Ovary (tissue), 7 donors: ENCODE results near the genes ZG16B and ZNF213.

DNA sequence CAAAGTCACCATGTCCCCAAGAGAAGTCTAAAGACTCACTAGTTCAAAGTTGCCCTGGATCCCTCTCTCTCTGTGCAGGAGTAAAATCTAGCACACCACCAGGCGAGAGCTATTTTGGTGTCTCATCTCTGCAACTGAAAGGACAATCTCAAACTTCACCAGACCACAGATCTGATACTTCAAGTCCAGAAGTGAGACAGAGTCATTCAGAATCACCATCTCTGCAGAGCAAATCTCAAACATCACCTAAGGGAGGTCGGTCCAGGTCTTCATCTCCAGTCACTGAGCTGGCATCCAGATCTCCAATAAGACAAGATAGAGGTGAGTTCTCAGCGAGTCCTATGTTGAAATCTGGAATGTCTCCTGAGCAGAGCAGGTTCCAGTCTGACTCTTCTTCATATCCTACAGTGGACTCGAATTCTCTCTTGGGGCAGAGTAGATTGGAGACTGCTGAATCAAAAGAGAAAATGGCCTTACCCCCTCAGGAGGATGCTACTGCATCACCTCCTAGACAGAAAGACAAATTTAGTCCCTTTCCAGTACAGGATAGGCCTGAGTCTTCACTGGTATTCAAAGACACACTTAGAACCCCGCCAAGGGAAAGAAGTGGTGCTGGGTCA, 11.2 kb downstream of the SRRM2 start:
- PRO-cap, 7 experiments: no peak in any of the 7 experiments
- RAMPAGE, long total RNA, 2 experiments: no peak in any of the 2 experiments

DNA sequence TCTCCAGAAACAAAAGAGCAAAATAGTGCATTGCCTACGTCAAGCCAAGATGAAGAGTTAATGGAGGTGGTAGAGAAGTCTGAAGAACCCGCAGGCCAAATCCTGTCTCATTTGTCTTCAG, 11.6 kb downstream of the SRRM2 start:
- PRO-cap, 7 experiments: no peak in any of the 7 experiments
- RAMPAGE, long total RNA, 2 experiments: no peak in any of the 2 experiments

DNA sequence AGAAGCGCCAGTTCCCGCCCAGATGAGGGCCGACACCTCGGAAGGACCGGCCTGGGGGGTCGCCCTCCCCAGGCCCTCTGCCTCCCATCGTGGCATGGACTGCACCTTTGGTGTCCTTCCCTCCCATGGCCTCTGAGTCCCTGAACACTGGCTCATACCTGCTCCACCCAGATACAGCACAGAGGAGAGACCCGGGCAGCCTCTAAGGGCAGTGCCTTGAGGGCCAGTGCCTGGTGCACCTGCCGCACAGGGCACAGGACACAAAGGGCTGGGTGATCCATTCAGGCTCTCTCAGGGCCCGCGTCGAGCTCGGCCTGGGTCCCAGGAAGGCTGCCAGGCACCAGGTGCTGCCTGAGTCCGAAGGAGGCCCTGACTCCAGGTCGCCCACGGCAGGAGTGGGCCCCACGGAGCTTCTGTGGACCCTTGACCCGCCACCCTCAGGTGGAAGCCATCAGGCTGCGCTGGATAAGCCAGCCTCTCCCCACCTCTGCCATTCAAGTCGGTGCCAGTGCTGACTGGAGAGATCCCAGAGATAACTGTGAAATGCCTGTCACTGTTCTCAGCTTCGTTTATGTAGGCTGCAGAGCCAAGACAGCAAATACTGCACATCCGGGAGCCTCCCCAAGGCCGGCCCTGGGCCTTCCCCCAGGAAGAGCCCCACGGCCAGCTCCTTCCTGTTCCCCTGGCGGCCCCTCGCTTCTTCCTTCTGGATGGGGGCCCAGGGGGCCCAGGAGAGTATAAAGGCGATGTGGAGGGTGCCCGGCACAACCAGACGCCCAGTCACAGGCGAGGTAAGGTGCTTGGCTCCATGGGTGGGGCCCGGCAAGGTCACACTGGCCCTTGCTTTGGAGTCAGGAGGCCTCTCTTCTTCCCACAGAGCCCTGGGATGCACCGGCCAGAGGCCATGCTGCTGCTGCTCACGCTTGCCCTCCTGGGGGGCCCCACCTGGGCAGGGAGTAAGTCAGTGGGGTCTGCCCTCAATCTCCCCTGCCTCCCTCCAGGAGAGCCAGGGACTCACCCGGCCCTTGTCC, at the start of gene ZG16B:
Gene ZG16B (plus strand): TSS at position 766 of the 1,031 bp plus-strand sequence.
- PRO-cap, 7 experiments: no peak in any of the 7 experiments
- RAMPAGE, long total RNA, 2 experiments: no peak in any of the 2 experiments

DNA sequence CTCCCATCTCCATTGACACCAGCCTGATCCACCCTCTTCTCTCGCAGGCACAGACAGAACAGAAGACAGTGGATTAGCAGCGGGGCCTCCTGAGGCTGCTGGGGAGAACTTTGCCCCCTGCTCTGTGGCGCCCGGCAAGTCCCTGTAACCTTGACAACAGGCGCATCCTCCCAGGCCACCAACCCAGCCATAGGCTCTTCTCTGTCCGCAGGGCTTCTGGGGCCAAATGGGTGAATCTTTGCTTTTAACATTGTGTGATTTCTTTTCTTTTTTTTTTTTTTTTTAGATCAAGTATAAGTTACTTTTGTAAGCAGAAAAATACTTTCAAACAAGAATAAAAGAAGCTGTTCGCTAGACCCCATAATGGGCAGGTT, 12.7 kb upstream of the FLYWCH1 start:
- PRO-cap, 7 experiments: no peak in any of the 7 experiments
- RAMPAGE, long total RNA, 2 experiments: no peak in any of the 2 experiments

GRCh38 chr16:2953608-2954295, 10.3 kb upstream of the KREMEN2 start:
- PRO-cap, 7 experiments: no peak in any of the 7 experiments
- RAMPAGE, long total RNA, 2 experiments: no peak in any of the 2 experiments

GRCh38 chr16:3027856-3028596, 4.2 kb downstream of the THOC6 start:
- PRO-cap, 7 experiments: peak in 3 of 7 experiments; most common plus-strand start chr16:3028433 (in 1); most common minus-strand start chr16:3028263 (in 3)
- RAMPAGE, long total RNA, 2 experiments: no peak in any of the 2 experiments

DNA sequence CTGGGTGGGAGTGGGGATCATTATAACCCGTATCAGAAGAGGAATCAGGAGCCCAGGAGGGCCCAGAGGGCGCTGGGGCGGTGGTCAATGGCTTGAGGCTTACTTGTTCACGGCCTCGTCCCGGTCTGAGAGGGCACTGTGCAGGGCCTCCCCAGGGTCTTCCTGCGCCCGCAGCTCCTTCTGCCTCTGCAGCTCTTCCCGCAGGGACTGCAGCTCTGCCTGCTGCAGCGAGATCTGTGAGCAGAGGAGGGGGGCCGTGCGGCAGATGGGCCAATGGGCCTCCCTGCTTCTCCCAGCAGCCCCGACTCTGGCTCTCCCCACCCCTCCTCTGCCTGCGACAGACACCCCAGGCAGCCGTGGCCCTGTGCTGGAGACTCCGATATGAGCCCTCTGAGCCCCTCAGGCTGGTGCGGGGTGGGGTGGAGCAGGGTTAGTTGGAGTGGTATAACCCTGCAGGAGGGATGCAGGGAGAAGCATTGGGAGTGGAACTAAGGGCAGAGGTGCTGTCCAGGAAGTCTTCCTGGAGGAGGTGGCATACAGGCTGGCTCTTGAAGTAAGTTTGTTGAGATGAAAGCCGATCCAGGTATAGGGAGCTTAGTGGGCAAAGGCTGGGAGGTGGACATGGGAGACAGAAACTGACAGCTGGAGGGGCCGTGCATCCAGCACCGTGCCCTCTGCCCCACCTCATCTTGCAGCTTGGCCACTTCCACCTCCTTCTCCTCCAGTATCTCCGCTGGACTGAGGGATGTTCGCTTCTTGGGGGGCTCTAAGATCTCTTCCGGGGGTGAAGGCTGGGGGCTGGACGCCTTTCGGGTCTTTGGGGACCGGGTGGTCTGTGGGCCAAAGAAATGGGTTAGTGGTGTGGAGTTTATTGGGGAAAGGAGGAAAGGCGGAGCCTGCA, 5.0 kb downstream of the THOC6 start:
- PRO-cap, 7 experiments: no peak in any of the 7 experiments
- RAMPAGE, long total RNA, 2 experiments: no peak in any of the 2 experiments

DNA sequence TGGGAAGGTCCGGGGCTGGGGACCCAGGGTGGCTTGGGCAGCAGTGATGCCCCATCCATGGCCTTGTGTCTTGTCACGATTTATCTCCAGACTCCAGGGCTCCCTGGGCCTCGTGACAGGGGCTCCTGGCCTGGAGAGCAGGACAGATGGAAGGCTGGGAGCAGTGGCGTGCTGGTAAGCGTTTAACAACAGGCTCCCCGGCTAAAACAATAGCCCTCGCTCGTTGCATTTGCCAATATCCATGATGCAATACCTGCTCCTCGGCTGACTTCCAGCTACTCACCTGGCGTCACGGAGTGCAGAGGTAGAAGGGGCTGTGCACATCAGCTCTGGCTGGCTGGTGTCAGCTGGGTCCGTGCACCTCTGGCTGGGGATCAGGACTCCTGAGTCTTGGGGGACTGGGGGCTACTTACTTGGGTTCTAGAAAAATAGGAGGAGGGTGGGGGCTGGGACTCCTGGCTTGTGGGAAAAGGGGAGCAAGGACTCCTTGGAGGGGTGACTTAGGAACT, 1.5 kb upstream of the BICDL2 start:
- PRO-cap, 7 experiments: no peak in any of the 7 experiments
- RAMPAGE, long total RNA, 2 experiments: no peak in any of the 2 experiments

- PRO-cap, 7 experiments: no peak in any of the 7 experiments
- RAMPAGE, long total RNA, 2 experiments: no peak in any of the 2 experiments
Measured at GRCh38 chr16:3054809-3055577, 8.6 kb downstream of the MMP25 start.

GRCh38 chr16:3070441-3070787, 5.0 kb downstream of the IL32 start:
- PRO-cap, 7 experiments: no peak in any of the 7 experiments
- RAMPAGE, long total RNA, 2 experiments: no peak in any of the 2 experiments

DNA sequence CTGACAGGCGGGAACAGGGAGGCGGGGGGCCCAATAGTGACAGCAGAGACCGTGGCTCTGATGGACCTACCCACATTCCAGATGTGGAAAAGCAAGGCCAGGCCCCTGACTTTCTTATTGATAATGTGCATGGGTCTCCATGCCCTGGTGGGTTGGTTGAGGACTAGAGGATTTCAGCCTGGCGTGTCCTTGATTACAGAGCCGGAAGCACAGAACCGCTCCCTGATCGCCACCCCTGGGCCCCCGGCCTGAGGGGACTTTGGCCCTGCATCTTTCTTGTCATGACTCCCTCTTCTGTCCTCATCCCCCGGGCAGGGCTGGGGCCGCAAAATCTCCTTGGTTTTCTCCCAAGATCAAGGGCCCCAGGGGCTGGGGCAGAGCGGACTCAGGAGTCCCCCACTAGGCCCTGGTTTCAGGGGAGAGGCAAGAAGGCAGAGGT, 12.7 kb downstream of the ZSCAN10 start:
- PRO-cap, 7 experiments: no peak in any of the 7 experiments
- RAMPAGE, long total RNA, 2 experiments: no peak in any of the 2 experiments

- PRO-cap, 7 experiments: peak in 7 of 7 experiments; most common plus-strand start chr16:3100389 (in 4); most common minus-strand start chr16:3100195 (in 7)
- RAMPAGE, long total RNA, 2 experiments: no peak in any of the 2 experiments
Measured at GRCh38 chr16:3099595-3100556, 782 bp upstream of the ZSCAN10 start.

GRCh38 chr16:3134953-3135582, at the start of gene ZNF213:
TSS of gene ZNF213 (plus strand) at chr16:3135029.
- PRO-cap, 7 experiments: peak in 7 of 7 experiments; most common plus-strand start chr16:3135029 (in 6)
- RAMPAGE, long total RNA, 2 experiments: no peak in any of the 2 experiments

- PRO-cap, 7 experiments: peak in 7 of 7 experiments; most common plus-strand start chr16:3157701 (in 6); most common minus-strand start chr16:3157483 (in 5)
- RAMPAGE, long total RNA, 2 experiments: no peak in any of the 2 experiments
Measured at GRCh38 chr16:3157065-3158095, 22.6 kb downstream of the ZNF213 start.

DNA sequence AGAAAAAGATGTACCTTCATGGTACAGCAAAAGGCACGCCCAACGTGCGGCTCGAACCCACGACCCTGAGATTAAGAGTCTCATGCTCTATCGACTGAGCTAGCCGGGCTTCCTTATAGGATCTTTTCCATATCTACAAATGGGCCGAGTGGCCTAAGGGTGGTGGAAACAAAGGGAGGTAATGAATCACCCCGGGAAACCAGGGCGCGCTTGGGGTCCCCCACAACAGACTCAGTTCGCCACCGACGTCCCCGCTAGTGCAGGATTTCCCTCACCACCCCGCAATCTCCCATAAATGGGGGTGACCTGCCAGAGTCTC, 45.6 kb downstream of the ZNF213 start:
- PRO-cap, 7 experiments: no peak in any of the 7 experiments
- RAMPAGE, long total RNA, 2 experiments: no peak in any of the 2 experiments

DNA sequence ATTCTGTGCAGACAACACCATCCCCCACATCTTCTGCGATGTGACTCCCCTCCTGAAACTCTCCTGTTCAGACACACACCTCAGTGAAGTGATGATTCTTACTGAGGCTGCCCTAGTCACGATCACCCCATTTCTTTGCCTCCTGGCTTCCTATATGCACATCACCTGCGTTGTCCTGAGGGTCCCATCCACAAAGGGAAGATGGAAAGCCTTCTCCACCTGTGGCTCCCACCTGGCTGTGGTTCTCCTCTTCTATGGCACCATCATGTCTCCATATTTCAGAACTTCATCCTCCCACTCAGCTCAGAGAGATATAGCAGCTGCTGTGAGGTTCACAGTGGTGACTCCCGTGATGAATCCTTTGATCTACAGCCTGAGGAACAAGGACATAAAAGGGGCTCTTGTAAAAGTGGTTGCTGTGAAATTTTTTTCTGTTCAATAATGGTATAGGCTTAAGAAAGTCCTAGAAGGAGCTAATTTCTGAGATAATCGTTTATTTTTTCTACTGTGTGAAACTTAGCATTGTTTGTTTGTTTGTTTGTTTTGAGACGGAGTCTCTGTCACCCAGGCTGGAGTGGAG, 18.8 kb downstream of the ZNF200 start:
- PRO-cap, 7 experiments: no peak in any of the 7 experiments
- RAMPAGE, long total RNA, 2 experiments: no peak in any of the 2 experiments

GRCh38 chr16:3592510-3592998, 15.4 kb upstream of the NLRC3 start:
- PRO-cap, 7 experiments: no peak in any of the 7 experiments
- RAMPAGE, long total RNA, 2 experiments: no peak in any of the 2 experiments

DNA sequence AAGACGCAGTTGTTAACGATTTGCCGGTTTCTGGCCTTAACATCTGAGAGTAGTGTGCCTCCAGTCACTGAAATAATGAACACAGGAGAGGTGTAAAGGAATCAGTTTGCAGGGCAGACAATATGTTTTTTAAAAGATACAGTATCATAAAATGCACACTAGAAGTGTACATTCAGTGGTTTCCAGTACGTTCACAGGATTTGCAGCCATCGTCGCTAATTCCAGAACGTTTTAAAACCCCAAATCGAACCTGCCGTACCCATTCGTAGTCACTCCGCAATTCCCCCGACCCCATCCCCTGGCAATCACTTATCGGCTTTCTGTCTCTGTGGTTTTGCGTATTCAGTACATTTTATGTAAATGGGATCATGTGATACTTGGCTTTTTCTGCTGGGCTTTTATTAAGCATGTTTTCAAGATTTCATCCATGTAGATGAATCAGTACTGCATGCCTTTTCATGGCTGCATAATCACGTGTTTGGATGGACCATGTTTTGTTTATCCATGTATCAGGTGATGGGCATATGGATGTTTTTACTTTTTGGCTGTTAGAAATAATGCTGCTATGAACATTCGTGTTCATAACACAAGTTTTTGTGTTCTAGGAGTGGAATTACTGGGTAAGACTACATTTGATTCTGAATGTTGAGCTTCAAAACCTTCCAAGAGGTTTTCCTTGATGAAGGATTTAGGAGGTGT, 1.6 kb upstream of the SLX4 start:
- PRO-cap, 7 experiments: no peak in any of the 7 experiments
- RAMPAGE, long total RNA, 2 experiments: no peak in any of the 2 experiments

DNA sequence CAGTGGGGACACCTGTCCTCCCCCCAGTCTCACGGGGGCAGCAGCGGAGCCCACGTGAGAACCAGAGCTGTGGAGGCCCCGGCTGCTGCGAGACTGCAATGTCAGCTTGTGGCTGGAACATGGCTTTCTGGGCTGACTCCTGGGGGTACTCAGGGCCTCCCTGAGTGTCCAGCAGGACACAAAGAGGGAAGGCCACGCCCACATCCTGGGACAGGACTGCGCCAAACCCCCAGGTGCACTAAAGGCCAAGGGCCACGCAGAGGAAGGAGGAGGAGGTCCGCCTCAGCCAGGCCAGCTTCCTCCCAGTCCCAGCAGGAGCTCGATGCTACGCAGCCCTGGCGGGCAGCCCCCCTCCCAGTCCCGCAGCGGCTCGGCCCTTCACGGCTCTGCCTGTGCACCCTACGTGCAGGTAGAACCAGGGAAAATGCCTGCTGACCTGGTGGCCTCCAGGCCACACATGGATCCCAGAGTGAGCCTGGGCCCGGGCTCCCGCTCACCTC, 21.1 kb downstream of the DNASE1 start:
- PRO-cap, 7 experiments: no peak in any of the 7 experiments
- RAMPAGE, long total RNA, 2 experiments: no peak in any of the 2 experiments

- PRO-cap, 7 experiments: no peak in any of the 7 experiments
- RAMPAGE, long total RNA, 2 experiments: start-site peak on the minus strand in 1 of 2 experiments, at chr16:3731944-3732070 at its widest, 25 reads per replicate
Measured at GRCh38 chr16:3731571-3732159, 14.3 kb upstream of the TRAP1 start.